Monocyte (primary cell): ENCODE measurements around a stretch of chr21.

GRCh38 chr21:42282878-42283071 is 32.4 kb downstream of the TFF3 start:
- PRO-cap, 2 experiments = peak in 2 of 2 experiments; most common plus-strand start chr21:42283000 (in 2)

DNA sequence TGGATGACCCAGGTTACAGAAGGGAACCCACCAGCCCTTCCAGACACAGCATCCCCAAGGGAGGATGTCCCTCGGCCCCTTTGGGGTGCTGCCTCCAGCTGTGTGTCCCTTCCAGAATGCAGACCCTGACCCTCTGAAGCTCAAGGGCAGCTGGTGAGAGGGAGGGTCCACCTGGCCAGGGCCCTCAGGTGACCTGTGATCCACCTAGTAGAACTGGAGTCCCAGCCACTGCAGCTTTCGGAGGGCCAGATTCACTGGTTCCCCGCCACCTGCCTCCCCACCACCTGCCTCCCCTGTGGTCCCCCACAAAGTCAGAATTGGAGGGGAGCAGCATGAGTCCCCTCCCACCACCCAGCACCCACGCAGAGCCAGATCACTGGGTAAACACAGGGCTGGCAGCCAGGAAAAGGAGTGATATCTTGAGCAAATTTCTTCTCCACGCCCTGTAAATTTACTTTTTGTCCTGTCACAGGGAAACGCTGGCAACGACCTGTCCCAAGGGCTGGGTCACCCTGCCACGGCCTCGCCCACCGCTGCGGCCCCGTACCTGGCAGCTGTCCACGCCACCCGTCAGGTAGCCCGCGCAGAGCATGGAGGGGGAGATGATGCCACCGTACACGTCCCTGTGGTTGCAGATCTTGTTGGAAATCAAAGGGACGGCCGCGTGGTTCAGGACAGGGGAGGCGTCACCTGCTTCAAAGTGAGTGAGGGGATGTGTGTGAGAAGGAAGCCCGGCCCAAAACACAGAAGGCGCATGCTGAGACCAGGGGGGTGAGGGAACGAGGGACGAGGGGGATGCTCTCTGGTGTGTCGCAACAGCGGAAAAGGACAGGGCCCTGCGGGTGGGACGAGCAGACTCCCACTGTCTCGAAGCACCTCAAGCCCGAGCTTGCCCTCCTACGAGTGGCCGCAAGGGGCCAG is 9.9 kb upstream of the TFF1 start:
- PRO-cap, 2 experiments = no peak in any of the 2 experiments

- PRO-cap, 2 experiments = no peak in any of the 2 experiments
Measured at GRCh38 chr21:42455832-42456352, 40.1 kb downstream of the RSPH1 start.

GRCh38 chr21:42461715-42462409 is 34.2 kb downstream of the RSPH1 start:
- PRO-cap, 2 experiments = no peak in any of the 2 experiments

DNA sequence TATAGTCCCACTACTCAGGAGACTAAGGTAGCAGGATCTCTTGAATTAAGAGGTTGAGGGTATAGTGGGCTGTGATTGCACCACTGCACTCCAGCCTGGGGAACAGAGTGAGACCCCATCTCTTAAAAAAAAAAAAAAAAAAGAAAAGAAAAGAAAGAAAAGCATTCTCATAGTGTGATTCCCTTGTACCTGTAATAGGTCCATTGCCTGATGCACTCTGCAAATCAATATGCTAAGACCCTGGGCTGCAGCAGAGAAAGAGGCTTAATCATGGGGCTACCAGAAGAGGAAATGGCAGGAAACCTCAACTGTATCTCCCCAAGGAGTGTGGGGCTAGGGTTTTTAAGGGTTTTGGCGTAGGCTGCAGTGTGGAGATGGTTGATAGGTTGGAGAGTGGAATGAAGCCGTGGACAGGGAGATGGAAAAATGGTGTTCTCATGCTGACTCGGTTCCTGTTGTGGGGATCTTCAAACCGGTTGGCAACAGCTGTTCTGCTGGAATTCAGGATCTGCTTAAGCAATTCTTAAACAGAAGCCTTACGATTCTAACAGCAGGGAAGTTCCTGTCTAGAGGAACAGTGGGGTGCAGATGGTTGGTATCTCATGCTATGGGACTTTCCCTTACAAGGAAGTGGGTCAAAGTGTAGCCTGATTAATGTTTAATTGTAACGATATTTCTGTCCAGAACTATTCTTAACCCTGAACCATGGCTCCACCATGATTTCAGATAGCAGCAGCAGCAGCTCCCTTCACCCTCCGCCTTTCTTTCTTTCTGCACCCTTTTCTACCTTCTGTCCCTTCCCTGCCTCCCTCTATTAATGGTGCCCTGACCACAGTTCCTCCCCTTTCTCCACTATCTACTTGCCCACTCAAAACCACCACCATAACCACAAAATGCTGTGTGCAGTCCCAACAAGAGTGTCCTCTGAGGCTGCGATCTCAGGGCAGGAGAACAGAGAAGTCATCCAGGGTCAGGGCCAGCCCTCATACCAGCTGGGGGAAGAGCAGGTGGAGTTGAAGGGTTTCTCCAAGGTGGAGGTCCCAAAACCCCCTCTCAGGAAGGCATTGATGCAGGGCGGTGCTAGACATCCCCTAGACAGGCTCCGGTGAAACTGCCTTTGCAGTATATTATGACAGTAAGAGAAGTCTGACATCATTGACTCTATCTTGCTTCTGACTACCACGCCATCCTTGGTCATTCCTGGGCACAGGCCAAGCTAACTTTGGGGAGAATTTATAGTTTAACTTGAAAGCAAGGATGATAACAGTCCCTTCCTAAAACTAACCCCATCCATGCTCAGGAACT is 30.8 kb downstream of the RSPH1 start:
- PRO-cap, 2 experiments = no peak in any of the 2 experiments

DNA sequence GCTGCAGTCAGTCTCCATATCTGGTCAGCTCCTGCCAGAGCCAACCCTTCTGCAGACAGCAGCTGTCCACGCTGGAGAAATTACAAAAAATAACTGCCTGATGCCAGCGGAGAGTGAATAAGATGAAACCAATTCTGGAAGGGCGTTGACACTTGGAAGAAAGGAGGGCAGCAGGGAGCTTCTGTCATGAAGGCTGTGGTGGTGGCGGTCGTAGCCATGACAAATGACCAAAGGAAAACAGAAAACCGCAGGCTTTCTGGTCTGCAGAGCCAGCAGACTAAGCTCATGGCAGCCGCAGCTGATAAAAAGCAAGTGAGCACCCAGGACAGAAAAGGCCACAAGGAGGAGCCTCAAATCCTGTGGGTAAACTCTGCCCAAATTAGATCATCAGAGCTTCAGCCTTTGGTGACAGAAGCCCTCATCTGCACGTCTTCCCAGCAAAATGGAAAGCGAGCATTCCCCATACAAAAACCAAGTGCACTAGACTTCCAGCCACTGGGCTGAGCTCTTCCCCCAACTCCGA is 28.8 kb downstream of the RSPH1 start:
- PRO-cap, 2 experiments = no peak in any of the 2 experiments

GRCh38 chr21:42513957-42515151 is 702 bp downstream of the SLC37A1 start:
- PRO-cap, 2 experiments = peak in 2 of 2 experiments; most common plus-strand start chr21:42514741 (in 2); most common minus-strand start chr21:42514595 (in 2)

GRCh38 chr21:42527201-42528411 is 14.0 kb downstream of the SLC37A1 start:
- PRO-cap, 2 experiments = no peak in any of the 2 experiments

DNA sequence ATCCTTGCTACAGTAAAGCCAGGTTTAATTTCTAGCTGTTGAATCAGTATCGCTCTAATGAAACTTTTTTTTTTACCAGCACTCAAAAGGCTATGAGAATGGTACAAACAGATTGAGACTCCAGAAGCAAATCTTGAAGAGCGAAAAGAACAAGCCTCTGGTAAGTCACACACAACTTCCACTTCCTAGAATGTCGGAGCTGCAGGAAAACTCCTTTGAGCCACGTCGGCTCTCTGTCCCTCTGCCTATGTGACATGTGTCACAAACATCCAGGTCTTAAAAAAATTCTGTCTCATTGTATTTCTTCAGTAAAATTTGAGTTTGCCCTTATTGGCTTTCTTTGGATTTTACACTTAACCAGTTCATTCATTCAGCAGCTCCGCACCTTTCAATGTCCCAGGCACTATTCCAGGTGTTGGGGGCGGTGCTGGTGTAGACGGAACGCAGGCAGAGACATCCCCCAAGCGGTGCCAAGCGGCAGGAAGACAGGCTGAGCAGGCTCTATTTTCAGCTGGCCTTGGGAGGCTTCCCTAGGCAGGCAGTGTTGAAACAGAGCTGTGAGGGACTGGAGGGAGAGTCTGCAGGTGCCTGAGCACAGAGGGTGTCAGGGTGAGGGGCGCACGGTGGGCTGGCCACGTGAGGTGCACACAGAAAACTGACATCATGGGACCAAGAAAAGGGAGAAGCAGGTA is 40.5 kb downstream of the SLC37A1 start:
- PRO-cap, 2 experiments = no peak in any of the 2 experiments

GRCh38 chr21:42569598-42570399 is 56.1 kb downstream of the SLC37A1 start:
- PRO-cap, 2 experiments = no peak in any of the 2 experiments

- PRO-cap, 2 experiments = no peak in any of the 2 experiments
Measured at GRCh38 chr21:42655373-42656107, 2.1 kb downstream of the PDE9A start.

DNA sequence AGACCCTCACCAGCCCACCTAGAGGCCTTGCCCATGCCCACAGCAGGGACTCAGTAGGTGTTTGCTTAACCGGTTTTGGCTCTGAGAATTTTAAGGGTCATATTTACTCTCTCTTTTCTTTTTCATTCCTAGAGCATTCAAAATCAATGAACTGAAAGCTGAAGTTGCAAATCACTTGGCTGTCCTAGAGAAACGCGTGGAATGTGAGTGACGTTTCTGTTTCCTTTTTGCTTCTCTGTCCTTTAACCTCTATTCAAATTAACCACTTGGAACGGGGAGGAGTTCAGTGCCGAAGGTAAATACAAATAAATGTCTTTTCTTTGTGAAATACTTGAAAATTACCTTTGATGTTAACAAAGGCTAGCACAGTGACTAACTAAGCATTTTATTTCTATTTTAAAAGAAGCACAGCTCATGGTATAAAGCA is 79.8 kb downstream of the PDE9A start:
- PRO-cap, 2 experiments = no peak in any of the 2 experiments

- PRO-cap, 2 experiments = no peak in any of the 2 experiments
Measured at GRCh38 chr21:42768946-42769570, 110.3 kb downstream of the WDR4 start.

- PRO-cap, 2 experiments = no peak in any of the 2 experiments
Measured at GRCh38 chr21:42835700-42836405, 43.5 kb downstream of the WDR4 start.

DNA sequence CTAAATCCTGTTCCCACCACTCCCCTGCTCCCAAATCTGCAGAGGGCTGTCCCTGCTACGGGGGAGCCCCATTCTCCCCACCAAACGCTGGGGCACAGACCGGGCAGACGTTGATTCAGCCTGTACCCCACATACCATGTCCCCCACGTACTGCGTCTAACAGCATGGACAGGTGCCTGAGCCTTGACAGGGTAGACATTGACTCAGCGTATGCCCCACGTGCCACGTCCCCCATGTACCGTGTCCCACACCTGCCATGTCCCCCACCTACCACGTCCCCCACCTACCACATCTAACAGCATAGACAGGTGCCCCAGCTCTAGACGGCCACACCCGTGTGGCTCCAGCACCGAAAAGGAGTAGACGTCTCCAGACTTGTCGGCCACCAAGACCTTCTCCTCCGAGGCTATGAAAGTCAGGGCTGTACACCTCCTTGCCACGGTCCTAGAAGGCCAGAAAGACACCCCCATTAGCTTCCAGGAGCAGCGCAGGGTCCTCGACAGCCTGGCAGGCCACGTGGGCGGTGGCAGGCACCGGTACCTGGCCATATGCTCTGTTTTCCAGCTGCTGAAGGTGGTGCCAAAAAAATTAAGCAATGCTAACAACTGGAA is 16.1 kb downstream of the WDR4 start:
- PRO-cap, 2 experiments = no peak in any of the 2 experiments

DNA sequence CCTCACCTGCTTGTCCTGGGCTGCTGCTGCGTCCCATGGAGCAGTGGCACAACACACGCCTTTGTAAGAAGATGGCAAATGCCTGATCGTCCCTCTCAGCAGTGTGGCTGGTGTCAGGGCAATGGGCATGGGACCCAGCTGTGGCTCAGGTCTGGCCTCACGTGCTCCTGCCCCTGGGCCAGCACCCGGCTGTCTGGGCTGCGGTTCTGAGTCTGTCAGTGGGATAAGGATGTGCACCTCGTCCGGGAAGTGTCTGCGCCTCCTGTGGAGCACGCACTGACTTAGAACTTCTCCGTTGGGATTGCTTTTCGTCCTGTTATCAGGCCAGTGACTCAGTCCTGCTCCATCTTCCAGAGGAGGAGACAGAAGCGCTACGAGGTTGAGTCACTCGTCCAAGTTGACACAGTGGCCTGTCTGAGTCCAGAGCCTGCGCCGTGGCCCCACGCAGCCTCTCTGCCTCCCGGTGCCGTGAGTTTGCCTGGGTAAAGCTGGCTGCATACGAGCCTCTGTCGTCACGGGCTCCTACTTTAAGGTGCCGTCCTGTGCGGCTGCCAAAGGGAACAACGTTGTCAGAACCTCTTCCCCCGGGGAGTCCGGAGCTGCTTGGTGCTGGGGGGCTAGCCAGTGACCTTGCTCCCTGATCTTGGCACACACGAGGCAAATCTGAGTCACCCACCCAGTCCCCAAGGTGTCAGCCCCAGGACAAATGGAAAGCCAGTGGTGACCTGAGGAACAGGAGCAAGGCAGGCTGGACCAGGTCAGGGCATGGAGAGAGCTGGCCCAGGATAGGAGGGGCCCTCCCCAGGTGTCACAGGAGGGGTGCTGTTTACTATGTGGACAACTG is 41.2 kb downstream of the CRYAA start:
- PRO-cap, 2 experiments = no peak in any of the 2 experiments

- PRO-cap, 2 experiments = no peak in any of the 2 experiments
Measured at GRCh38 chr21:43273635-43274378, 105.0 kb downstream of the CRYAA start.

DNA sequence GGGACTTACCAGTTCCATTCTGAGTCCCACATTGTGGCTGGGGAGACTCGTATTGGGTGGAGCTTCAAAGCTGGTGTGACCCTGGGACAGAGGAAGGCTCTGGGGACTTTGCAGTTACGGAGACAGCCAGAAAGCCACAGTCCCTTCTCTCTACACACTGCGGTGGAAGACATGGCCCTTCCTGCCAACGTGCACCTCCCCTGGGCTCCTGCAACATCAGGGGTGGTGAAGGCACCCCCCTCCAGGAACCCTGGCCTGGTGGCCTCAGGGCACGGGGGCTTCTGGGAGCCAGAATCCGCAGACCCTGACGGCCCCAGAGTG is 113.0 kb downstream of the SIK1 start:
- PRO-cap, 2 experiments = no peak in any of the 2 experiments

- PRO-cap, 2 experiments = peak in 2 of 2 experiments; most common plus-strand start chr21:43332278 (in 2); most common minus-strand start chr21:43332112 (in 2)
Measured at GRCh38 chr21:43331860-43332610, 94.9 kb downstream of the SIK1 start.

GRCh38 chr21:43439309-43439653 is 12.3 kb upstream of the SIK1 start:
- PRO-cap, 2 experiments = no peak in any of the 2 experiments